Measurements from ENCODE around the genes KLHL3, MYOT and SIL1.

- RRBS = no CpG with 5 or more reads among the region's 4 CpGs
Measured at GRCh38 chr5:137695817-137696486, 39.9 kb downstream of the KLHL3 start.

DNA sequence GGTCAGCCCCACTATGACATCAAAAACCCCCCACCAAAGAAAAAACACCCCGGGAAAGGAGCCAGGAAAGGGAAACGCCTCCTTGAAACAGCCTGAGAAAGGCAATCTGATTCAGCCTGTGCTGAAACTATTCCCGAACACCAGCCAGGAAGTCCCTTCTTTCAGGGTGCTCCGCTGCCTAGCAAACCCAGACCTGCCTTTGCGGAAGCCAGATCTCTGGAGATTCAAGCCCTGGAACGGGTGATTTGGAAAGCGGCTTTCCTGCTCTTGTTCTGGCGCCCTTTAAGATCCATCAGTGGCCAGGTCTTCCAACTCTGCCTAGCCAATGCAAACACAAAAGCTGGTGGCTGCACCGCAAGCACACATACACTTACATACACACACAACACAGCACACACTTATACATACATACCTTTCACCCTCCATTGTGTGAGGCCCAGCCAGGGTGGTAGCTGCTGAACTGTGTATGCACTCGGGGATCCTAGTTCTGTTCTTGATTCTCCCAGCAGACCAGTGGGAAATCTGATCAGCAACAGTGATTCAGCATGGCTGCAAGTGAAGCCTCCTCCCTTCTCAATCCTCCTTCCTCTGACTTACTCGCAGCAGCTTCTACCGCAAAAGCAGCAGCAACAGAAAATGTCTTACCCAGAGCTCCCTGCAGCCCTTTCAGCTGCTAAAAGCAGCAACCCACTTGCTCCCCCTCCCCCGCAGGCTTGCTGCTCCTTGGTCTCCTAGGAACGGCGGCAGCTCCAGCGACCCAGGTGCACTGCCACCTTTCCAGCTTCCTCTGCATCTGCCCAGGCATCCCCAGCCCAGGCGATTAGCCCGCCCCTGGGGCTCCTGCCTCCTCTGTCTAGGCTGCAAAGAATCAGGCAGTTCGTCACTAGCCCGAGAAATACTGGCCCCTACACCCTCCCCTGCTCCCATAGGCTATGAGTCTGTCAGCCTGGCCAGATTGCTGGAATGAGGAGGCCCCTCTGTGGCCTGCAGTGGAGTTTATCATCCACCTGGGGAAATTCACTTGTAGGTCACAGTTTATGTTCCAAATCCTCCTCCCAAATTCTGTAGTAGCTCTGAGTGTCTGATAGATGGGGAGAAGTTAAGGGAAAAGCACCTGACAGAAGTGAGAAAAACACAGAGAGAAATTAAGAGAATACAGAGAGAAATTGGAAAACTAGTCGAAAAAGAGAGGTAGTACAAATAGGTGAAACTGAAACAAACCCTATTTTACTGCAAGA lies at the start of gene KLHL3:
KLHL3 (minus strand) TSS at position 869 of the 1,238 bp plus-strand sequence.
- RRBS = no CpG with 5 or more reads among the region's 21 CpGs

DNA sequence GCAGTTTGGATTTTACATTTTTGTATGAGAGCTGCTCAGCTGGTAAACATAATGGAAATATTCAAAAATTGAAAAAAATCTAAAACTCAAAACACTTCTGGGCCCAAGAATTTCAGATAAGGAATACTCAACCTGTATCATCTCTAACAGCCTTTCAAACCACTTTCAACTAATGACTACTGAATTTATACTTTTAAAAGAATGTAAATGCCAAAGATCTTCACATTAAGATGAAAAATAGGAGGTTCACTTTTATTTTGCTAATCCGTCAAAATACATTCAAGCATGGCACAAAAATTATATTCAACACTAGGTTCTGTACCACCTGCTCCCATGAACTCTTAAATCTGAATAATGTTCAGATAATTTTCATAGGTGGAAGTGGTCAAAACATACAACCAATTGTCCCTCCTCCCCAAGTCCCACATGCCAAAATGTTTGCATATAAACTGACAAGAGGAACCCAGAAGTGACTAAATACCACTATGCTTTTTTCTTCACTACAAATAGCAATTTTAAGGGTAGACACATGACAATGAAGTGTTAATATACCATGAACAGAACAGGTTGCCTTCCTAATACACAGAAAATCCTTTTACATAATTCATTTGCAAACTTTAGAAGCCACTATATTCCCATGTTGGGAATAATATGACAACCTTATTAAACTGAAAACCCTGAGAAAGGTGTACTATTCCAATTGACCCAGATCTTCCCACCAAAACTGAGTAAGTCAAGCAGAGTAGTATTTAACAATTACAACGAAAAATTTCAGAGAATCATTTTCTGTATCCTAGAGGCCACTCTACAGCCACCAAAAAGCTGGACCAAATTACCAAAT lies 3.7 kb downstream of the HNRNPA0 start:
- RRBS = no CpG with 5 or more reads among the region's 2 CpGs

GRCh38 chr5:137838050-137838551 lies 29.6 kb upstream of the MYOT start:
- RRBS = no CpG with 5 or more reads among the region's 2 CpGs

GRCh38 chr5:137847643-137848282 lies 19.9 kb upstream of the MYOT start:
- RRBS = no CpG with 5 or more reads among the region's 6 CpGs

- RRBS = no CpG with 5 or more reads among the region's 3 CpGs
Measured at GRCh38 chr5:137867597-137868010, at the start of gene MYOT. MYOT (plus strand) TSS chr5:137867860.

- RRBS = no CpG with 5 or more reads among the region's 8 CpGs
Measured at GRCh38 chr5:137870552-137871615, 3.2 kb downstream of the MYOT start.

DNA sequence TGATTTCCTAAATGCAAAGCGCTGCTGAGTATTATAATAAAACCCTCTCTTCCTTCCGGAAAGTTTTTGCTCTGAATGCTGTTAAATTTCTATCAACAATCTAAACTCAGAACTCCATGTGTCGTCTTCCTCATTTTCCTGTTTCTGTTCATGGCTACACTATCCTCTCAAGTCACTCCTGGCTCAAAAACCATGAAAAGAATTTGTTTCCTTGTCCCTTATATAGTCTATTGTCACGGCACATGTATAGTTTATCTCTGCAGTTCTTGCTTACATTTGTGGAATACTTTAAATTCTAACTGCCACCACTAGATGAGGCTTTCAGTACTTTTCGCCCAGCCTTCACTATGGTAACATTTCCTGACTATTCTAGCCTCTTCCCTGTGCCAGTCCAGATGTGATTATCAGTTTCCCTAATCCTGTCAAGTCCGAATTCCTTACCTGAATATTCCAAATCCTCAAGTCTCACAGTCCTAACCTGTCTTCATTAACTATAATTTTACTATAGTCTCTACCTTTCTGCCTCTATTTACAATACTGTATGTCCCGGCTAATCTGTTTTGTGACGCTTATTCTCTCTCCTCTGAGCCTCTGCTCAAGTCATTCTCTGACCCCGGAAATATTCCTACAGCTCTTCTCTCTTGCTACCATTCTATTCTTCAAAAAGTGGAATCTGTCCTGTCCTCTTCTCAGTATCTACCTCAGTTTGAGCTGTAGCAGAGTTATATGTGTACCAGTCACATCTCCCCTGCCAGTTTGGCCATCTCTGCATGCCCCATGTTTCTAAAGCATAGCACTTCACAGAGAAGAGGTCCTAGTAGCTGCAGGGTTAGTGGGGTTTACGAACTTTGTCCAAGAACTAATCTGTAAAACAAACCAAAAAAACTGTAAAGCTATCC lies 34.8 kb downstream of the PKD2L2 start:
- RRBS = no CpG with 5 or more reads among the region's 10 CpGs

GRCh38 chr5:138177761-138178287 lies 606 bp downstream of the BRD8 start:
- RRBS = no CpG with 5 or more reads among the region's 12 CpGs

GRCh38 chr5:138369177-138369576 lies 16.7 kb downstream of the KDM3B start:
- RRBS = no CpG with 5 or more reads among the region's 4 CpGs

DNA sequence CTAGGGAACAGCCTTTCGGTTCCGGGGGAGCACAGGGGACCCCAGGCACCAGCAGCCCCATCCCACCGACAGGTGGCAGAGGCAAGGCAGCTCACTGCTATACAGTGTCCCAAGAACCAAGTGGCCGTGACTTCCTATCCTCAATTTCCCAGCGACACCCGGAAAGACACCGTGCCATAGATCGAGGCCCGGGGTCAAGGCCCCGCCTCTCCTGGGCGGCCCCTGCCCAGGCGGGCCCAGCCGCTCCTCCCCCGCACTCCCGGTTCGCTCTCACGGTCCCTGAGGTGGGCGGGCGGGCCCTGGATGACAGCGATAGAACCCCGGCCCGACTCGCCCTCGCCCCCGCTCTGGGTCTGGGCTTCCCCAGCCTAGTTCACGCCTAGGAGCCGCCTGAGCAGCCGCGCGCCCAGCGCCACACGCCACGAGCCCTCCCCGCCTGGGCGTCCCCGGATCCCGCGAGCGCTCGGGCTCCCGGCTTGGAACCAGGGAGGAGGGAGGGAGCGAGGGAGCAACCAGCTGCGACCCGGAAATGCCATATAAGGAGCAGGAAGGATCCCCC lies 671 bp upstream of the EGR1 start:
- RRBS = 4% methylated on average over 17 of the region's 44 CpGs

DNA sequence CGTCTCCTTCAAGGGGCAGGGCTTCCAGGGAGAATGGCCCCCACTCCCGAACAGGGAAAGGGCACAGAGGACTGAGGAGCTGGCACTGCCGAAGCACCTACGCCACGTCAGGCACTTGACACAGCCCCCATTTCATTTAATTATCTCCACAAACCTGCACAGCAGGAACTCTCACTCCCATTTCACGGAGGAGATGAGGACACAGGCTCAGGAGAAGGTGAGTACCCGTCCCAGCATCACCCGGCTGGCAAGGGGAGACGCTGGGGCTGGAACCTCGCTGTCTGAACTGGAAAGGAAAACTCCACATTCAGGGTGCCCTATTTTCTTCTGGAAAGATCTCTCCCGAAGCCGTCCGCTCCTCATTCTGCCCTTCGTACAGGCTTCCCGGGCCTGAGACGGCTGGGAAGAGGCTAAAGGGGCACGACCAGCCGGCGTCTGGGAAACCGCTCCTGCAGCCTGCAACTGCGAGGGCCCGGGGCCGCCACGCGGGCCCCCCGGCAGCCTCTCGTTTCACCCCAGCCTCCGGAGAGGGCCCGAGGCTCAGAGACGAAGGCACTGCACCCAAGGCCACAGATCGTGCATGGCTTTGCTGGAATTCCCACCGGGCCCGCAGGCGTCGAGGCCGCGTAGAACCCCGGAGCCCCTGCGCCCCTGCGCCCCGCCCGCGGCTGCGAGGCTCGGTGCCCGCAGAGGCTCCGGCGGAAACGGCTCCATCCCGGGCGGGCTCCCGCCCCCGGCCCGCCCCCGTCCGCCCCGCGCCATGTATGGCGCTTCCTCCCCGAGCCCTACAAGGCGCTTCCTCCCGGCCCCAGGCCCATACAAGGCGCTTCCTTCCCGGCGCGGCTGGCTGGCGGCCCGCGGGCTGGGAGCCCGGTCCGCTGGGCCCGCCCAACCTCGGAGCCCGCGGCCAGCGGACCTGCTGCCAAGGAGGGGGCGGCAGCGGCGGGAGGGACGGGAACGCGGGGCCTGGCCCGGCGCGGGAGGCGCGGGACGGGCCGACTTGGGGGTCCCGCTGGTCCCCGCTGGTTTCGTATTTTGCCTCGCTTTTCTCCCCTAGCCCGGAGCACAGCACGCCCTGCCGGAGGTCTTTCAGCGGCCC lies 26.4 kb downstream of the EGR1 start:
- RRBS = 4% methylated on average over 60 of the region's 97 CpGs

DNA sequence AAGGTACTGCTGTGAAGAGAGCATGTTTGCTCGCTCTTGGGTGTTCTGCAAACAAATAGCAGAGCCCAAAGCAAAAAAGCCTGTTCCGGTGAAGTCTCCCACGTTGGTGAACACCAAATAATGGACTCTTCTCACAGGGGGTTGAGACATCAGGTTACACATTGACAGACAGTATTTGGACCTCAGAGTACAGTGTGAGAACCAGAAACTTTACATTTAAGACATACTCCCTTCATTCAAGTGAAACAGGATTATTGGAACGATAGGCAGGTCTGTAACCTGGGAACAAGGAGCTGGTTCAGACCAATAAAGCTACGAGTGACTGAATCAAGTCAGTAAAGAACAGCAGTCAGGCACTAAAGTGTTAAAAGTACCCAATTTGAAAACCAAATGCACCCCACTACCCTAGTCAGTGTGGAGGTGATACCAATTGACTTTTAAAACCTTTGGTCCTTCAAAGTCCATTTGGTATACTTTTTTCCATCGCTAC lies 36.5 kb downstream of the ETF1 start:
- RRBS = no CpG with 5 or more reads among the region's 6 CpGs

DNA sequence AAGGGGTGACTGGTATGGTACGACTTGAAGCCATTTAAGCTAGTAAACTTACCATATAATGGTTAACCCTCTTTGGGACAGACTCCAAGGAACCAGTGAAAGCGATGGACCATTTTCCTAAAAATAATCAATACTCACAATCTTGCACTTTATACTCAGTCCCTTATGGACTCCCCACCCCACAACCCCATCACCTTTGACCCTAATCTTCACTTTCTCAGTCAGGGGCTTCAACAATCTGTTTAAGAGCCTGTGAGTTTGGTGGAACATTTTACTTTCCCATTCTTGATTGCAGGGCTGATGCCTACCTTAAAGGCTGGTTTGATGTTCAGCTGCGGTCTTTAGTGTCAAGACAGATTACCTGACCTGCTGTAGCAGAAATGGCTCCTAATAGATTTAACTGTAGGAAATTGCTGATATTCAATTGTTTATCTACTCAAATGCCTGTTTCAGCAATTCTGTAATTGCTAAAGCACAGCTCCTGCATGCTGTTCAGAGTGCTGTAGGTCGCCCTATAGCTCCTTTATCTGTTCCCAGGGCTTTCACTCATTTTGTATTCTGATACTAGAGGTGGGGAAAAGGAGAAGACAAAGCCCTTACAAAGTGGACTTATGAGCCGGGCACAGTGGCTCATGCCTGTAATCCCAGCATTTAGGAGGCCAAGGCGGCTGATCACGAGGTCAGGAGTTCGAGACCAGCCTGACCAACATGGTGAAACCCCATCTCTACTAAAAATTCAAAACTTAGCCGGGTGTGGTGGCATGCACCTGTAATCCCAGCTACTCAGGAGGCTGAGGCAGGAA lies 8.6 kb upstream of the ETF1 start:
- RRBS = no CpG with 5 or more reads among the region's 9 CpGs

DNA sequence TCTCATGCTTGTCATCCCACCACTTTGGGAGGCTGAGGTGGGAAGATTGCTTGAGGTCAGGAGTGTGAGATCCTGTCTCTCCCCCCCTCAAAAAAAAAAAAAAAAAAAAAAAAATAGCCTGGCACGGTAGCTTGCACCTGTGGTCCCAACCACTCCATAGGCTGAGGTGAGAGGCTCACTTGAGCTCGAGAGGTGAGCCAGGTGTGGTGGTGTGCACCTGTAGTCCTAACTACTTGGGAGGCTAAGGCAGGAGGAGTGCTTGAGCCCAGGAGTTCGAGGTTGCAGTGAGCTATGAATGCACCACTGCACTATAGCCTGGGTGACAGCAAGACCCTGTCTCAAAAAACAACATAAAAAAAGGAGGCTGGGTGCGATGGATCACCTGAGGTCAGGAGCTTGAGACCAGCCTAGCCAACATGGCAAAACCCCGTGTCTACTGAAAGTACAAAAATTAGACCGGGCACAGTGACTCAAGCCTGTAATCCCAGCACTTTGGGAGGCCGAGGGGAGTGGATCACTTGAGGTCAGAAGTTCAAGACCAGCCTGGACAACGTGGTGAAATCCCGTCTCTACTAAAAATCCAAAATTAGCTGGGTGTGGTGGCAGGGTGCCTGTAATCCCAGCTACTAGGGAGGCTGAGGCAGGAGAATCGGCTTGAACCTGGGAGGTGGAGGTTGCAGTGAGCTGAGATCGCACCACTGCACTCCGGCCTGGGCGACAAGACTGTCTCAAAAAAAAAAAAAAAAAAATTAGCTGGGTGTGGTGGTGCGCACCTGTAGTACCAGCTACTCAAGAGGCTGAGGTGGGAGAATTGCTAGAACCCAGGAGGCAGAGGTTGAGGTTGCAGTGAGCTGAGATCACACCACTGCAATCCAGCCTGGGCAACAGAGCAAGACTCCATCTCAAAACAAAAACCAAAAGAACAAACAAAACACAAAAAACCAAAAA lies 9.9 kb upstream of the ETF1 start:
- RRBS = no CpG with 5 or more reads among the region's 14 CpGs

DNA sequence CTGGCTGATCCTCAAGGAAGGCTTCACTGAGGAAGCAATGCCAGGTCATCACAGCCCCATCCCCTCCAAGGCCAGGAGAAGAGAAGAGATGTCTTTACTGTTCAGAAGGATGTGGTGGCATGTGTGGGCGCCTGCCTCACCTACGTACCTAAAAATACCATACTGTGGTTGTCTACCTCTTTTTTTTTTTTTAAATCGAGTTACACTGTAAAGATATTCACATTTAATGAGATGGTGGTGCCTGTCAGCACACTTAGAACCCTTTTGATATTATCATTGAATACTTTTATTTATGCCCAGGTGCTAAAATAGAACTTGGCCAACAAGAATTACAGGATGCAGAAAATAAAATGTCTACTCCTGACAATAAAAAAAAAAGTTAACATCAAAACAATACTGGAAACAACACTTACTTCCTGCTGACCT lies 26.3 kb upstream of the CTNNA1 start:
- RRBS = no CpG with 5 or more reads among the region's 3 CpGs

DNA sequence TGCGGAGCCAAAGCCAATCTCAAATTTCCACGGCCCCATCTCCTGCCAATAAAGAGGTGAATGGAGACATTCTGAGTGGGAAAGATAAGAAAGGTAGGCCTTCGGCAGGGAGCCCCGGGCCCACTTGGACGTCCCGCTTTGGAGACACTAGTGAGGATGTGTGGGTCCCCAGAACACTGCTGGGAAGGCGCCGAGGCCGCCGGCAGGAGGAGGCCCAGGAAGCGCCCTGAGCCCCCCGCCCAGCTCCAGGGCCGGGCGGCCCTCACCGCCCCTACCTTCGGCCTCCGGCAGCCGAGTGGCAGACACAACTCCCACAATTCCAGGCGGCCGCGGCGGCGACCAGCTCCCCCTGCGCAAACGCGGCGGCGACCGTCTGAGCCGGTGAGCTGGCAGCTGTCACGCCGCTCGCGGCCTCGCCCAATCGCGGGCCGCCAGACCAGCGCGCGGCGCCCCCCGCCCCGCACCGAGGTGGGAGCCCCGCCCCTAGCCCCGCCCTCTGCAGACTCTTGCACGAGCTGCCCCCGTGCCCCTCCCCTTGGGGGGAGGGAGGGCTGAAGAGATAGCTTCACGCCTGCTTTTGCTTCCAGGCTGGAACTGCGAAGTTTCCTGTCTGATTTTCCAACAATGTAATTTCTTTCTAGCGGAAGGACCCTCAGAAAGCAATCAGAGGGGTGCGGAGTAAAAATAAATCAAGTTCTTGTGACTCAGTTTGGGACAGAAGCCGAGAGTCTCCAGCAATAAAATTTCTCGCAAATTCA lies at the start of gene SIL1:
SIL1 (minus strand) TSS at position 375 of the 758 bp plus-strand sequence.
- RRBS = 6% methylated on average over 19 of the region's 55 CpGs

GRCh38 chr5:139330246-139330776 lies 11.3 kb upstream of the PAIP2 start:
- RRBS = no CpG with 5 or more reads among the region's 6 CpGs

DNA sequence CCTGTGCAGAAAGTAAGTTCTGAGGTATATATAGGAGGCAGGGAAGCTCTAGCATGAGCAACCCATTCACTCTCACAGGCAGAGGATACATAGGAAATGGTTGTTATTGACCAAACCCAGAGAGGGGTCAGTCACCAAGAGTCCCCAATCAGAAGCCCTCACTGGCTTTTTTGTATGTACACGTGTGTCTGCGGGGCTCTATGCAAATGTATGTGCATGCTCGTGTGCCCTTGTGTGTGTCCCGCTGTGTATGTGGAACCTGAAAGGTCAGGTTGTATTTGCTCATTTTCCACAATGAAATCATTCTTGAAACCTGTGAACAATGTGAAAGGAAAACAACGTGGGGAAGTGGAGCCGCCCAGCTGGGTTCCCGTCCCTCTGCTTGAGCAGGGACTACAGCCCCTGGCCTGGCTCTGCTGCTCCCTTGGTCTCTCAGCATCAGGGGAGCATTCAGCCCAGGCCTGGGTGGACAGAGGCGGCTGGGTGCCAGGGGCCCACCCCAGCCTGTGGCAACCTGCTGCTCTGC lies 3.2 kb downstream of the ECSCR start:
- RRBS = no CpG with 5 or more reads among the region's 8 CpGs

- RRBS = no CpG with 5 or more reads among the region's 8 CpGs
Measured at GRCh38 chr5:139475198-139475740, 4.5 kb downstream of the SMIM33 start.